Thoracic aorta (tissue), 1 donor: ENCODE measurements around a stretch of chr12.

- RAMPAGE, long total RNA: no peak
Measured at GRCh38 chr12:66392303-66392874, 90.1 kb downstream of the HELB start.

DNA sequence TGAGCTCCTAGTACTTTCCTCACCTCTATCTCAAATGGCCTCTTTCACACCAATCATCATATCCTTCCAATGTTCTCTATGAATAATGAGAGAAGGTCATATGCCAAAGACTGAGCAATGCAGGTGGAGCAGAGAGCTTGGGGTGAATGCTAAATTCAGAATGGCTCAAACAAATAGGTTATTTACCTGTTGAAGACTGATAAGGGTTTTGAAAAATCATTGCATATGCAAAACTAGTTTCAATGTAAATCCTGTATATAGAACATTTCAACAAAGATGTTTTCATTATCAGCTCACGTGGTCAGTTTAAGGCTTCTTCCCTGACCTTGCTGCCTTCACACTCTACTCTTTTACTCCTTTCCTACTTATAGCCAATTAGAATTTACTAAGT is 230.3 kb upstream of the GRIP1 start:
- RAMPAGE, long total RNA: no peak

GRCh38 chr12:67068470-67069477 is 200.4 kb upstream of the CAND1 start:
- RAMPAGE, long total RNA: no peak

- RAMPAGE, long total RNA: no peak
Measured at GRCh38 chr12:67472465-67473083, 176.0 kb upstream of the DYRK2 start.

GRCh38 chr12:67630337-67631274 is 17.9 kb upstream of the DYRK2 start:
- RAMPAGE, long total RNA: no peak

- RAMPAGE, long total RNA: no peak
Measured at GRCh38 chr12:67647853-67648161, 738 bp upstream of the DYRK2 start.

- RAMPAGE, long total RNA: no peak
Measured at GRCh38 chr12:67667732-67668391, 19.3 kb downstream of the DYRK2 start.

DNA sequence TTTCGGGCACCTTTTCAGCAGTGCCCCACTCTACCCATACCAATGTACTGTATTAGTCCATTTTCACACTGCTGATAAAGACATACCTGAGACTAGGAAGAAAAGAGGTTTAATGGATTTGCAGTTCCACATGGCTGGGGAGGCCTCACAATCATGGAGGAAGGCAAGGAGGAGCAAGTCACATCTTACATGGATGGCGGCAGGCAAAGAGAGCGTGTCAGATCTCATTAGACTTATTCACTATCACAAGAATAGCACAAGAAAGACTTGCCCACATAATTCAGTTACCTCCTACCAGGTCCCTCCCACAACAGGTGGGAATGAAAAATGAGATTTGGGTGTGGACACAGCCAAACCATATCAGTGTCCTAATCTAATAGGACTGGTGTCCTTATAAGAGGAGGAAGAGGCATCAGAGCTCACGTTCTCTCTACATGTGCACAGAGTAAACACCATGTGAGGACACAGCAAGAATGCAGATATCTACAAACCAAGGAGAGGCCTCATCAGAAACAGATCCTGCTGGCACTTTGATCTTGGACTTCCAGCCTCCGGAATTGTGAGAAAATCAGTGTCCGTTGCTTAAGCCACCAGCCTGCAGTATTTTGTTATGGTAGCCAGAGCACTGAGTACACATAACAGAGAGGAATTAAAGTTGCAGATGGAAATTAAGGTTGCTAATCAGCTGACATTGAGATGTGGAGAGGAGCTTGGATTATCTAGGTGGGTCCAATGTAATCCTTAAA is 25.9 kb downstream of the DYRK2 start:
- RAMPAGE, long total RNA: no peak

- RAMPAGE, long total RNA: no peak
Measured at GRCh38 chr12:67899926-67900620, 251.5 kb downstream of the DYRK2 start.

DNA sequence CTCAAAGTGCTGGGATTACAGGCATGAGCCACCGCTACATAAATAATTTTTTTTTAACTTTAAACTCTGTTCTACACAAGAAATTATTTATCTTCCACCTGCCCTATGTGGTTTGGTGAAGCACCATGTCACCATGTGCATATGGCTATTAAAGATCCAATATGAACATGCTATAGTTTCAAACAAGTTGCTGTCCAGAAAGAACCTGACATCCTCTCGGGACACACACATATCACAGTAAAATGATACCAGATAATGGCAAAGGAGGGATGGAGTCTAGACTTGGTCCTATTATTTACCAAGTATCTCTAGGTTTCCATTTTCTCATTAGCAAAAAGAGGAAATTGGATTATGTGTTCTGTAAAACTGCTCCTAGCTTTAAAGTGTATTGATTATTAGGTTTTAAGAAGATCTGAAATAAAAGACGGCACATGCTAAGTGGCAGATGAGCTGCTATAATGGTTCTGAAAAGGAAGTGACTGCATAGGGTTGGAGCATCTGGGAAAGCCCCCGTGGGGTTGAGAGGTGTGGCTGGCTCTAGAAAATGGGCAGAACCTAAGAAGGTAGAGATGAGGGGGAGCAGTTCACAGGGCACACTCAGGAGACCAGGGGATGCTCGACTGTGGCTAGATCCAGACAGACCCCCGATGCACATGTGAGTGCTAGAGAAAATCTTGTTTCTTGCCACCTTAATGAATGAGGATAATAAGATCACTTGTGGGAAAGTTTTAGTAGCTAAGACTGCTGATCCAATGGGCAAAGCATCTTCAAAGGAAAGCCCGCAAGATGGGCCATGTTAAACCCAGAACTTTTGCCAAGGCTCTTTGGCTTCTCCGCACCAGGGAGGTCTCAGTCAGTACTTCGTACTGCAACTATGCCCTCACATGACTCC is 168.4 kb downstream of the IFNG start:
- RAMPAGE, long total RNA: no peak

DNA sequence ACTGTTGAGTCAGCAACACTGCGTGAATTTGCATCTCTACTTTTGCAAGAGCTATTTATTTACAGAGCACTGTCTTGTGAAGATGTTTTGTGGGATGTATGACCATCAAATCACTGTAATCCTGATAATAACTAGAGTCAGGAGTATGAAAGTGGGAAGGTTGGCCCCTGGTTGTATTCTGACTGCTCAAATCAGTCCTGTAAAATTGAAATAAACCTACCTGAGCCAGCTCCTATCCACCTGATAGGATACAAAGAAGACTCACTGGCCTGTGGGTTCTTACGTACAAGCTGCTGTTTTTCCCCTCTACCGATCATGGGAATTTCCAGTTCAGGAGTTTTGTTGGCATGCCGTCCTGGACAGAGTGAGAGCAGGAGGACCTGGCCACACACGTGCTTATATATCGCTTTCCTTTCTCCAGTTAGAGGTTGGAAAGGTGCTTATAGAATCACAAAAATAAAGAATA is 127.4 kb downstream of the IFNG start:
- RAMPAGE, long total RNA: no peak

- RAMPAGE, long total RNA: no peak
Measured at GRCh38 chr12:68100946-68101207, 58.7 kb downstream of the IFNG start.

DNA sequence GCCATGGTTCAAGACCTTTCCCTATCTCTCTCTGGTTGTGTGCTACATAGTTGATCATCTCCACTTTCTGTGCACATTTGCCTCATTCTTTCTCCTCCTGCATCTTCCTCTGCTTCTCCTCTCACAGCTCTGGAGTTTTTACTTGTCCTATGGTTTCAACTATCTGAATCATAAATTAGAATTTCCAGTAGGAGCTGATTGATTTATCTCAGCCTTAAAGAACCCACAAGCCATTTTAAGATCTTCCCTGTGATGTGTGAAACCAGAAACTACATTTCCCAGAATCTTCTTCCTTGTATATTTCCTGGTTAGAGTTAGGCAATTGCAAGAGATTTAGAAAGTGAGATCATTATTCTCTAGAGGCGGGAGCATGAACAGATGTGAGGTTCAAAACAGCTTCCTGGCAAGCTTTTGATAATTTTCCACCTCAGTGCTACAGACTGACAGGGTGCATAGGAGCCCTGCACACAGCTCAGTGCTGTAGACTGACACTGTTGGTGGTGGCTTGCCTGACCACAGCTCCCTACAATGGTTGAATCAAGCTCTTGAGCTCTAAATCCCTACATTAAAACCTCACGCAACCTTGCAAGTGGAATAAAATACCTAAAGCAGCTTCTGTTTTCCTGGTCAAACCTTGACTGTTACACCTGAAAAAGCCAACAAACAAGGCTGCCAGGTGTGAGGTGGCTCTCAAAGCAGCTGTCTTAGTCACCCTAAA is 21.4 kb upstream of the IFNG start:
- RAMPAGE, long total RNA: no peak

DNA sequence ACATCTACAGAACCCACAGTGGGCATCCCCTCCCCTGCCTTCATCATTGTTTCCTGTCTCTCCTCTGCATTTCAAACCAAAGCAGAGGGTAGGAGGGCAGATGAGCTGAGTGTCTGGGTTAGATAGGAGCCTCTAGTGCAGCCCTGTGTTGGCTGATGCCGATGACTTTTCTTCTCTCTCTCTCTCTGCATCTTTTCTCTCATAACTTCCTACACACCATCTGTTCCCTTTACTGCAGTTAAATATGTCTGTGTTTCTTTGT is 8.6 kb upstream of the IL26 start:
- RAMPAGE, long total RNA: no peak

GRCh38 chr12:68368491-68368869 is 36.3 kb upstream of the MDM1 start:
- RAMPAGE, long total RNA: no peak

DNA sequence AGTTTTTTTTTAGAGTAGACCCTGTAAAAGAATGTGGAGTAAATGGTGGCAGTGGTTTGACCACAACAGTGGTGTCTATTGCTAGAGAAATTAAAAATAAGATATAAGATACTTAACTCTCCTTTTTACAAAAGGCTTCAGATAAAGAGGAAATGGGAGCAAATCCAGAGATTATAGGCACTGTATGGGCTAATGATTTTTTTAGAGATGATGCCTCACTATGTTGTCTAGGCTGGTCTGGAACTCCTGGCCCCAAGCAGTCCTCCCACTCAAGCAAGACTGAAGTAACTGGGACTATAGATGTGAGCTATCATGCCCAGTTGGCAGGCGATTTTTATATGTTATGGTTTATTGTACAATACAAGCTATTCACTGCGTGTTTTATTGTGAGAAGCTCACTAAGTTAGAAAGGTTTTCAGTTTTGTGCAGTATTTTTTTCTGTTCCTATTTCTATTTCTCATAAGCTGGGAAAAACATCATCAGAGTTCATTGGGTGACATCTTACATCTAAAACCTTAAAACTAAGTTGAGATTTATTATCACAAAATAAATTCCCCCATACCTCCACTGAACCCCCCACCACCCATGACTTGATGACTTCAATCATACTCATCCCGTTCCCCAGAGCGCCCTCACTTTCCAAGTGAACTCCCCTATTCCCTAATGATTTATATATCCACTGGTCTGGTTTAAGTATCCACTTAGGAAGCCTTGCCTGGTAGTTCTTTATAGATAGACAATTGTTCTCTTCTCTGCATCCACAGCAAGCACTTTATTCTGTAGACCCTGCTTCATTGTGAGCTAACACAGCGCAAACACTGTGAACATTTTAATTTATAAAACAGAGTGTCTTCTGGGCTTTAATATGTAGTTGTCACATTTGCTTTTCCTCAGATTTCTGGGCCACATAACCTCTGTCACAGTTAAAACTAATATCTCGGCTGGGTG is 22.2 kb downstream of the RAP1B start:
- RAMPAGE, long total RNA: no peak

DNA sequence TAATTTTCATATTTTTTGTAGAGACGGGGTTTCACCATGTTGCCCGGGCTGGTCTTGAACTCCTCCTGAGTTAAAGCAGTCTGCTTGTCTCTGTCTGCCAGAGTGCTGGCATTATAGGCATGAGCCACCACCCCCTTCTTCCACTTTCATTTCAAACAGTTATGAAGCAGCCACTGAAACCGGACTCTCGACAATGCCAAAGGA is 30.4 kb downstream of the RAP1B start:
- RAMPAGE, long total RNA: no peak

GRCh38 chr12:68648533-68649093 is 37.9 kb downstream of the RAP1B start:
- RAMPAGE, long total RNA: no peak

GRCh38 chr12:68808310-68809355 is 656 bp downstream of the MDM2 start:
- RAMPAGE, long total RNA: start-site peak on the plus strand at chr12:68808970-68809027, 45 reads

- RAMPAGE, long total RNA: no peak
Measured at GRCh38 chr12:68814259-68815436, 6.7 kb downstream of the MDM2 start.